ENCODE measurements around the gene ELL2.

- RRBS = 97% methylated on average over 2 of the region's 9 CpGs
Observed at GRCh38 chr5:95669489-95670185, 13.2 kb downstream of the SPATA9 start.

DNA sequence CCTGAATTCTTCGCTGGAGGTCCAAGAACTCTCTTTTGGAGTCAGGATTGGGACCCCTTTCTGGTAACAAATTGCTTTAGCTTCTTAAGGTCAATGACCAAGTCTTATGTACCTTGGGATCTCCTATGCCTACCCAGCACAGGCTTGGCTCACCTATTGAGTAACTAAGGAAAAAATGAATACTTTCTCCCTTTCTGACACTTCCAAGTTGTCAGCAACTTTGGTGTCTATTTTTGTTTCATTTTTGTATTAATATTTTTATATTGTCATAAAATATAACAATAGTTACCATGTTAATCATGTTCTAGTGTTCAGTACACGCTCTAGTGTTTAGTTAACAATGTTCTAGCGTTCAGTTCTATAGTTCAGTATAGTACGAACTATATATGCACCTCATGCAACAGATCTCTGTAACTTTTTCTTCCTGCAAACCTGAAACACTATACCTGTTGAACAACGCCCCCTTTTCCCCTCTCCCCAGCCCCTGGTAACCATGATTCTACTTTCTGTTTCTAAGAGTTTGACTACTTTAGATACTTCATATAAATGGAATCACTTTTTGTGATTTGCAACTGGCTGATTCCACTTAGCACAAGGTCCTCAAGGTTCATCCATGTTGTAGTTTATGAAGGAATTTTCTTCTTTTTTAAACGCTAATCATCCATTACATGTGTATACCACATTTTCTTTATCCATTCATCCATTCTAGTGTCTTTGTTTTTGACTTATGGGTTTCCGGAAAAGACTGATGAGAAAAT, 1.7 kb upstream of the RHOBTB3 start:
- RRBS = no CpG with 5 or more reads among the region's 7 CpGs

- RRBS = no CpG with 5 or more reads among the region's 6 CpGs
Observed at GRCh38 chr5:95736371-95737218, 5.5 kb downstream of the RHOBTB3 start.

GRCh38 chr5:95842982-95843619, 20.6 kb upstream of the GLRX start:
- RRBS = no CpG with 5 or more reads among the region's 11 CpGs

- RRBS = no CpG with 5 or more reads among the region's 6 CpGs
Observed at GRCh38 chr5:95856615-95857076, 34.1 kb upstream of the GLRX start.

DNA sequence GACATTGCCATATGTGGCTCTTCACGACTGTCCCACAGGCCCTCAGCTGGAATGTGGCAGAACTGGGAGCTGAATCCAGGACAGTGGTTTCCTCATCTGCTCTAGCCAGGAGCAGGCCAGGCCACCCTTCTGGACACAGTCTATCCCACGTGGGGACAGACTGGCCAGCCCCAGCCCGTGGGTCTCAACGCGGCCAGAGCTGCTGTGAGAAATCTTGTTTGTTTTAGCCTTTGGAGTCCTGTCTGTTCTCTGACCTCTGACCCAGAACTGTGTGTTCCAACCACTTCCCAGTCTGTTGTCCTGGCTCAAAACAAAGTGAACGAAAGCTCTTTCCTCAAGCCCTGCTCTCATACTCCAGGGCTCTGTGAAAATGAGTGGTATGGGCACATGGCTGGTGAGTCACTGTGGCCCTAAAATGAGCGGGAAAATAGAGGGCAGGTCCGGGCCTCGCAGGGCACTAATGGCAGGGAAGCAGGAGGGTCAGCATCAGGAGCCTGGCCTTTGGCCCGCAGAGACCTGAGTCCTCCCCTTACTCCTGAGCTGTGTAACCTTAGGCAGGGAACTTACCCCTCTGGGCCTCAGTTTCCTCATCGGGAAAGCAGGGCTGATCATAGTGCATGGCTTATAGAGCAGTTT, 34.8 kb upstream of the GLRX start:
- RRBS = no CpG with 5 or more reads among the region's 11 CpGs

DNA sequence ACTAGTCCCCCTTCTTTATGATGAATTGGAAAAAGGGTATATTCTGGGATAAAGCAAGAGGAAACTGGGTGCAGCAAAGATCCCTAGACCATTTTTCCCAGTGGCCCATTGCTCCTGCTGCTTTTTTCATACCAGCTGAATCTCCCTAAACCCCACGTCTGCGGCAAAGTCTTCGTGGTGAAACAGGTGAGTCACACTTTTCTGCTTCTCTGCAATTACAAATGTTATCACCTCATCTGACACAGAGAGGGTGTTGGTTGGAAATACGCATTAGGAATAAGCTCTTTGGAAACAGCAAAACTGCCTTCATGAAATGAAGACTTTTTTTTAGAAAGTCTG, 39.3 kb upstream of the GLRX start:
- RRBS = no CpG with 5 or more reads among the region's 4 CpGs

- RRBS = no CpG with 5 or more reads among the region's 13 CpGs
Observed at GRCh38 chr5:95862624-95863835, 40.5 kb upstream of the GLRX start.

GRCh38 chr5:95955464-95956546, 5.8 kb downstream of the ELL2 start:
- RRBS = no CpG with 5 or more reads among the region's 6 CpGs

DNA sequence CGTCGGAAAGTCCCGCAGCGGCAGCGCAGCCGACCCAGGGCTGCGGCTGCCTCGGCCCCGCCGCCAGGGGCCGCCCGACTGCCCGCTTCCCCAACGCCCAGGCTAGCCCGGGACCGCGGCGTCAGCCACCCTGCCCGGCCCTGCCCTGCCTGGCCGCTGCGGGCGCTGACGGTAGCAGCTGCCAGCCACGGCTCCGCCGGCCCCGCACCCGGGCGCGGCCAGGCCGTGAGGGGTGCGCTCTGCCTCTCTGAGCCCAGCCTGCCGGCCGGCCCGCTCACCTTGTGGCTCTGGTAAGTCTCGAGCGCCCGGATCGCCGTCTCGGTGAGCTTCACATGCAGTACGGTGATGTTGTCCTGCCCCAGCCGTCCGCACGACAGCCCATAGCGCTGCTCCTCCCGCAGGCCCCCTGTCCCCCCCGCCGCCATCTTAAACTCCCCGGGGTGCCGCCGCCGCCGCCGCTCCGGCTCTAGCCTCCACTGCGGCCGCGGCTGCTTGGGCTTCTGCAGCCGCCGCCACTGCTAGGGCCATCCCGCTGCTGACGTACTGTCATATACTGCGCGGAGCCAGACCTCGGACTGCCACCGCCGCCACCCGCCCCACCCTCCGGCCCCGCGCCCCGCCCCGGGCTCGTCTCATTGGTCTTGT, at the start of gene ELL2:
Gene ELL2 (minus strand): TSS at position 555 of the 645 bp plus-strand sequence.
- RRBS = 1% methylated on average over 14 of the region's 75 CpGs

- RRBS = no CpG with 5 or more reads among the region's 3 CpGs
Observed at GRCh38 chr5:96053114-96053869, 91.6 kb upstream of the ELL2 start.

- RRBS = no CpG with 5 or more reads among the region's 2 CpGs
Observed at GRCh38 chr5:96121254-96122044, 159.8 kb upstream of the ELL2 start.

DNA sequence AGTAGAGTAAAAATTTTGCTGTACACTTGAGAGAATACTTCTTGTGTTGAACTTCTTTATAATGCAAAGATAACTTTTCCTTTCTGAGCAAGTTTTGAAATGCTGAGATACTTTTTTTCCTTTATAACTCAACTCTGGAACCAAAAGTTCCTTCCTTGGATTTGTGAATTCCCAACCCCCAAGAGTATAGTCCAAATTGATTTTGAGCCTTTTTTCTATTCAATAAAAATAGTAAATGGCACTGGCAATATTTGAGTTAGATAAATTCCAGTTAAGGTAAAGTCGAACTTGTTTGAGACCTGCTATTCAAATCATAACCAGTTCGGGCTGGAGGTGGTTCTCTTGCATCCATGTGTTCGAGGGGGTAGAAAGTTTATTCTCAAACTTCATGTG, 160.6 kb upstream of the ELL2 start:
- RRBS = no CpG with 5 or more reads among the region's 3 CpGs

DNA sequence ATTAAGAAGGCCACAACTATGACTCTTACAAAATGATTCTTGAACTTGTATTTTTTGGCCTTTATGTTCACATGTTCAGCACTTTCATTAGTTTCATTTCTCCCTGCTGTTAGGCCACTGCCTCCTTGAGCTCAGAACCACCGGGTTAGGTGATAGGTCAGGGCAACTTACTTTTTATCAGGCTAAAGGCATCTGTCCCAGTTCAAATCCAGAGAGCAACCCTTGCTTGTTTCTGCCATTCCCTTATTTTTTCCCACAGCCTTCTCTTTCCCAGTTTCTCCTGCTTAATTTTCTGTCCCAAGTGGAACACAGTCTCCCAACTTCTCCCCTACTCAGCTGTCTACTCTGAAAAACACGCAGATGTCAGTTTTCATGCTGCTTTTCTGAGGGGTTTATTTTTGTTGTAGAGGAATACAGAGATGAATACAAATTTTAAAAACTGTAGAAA, 235.4 kb upstream of the ELL2 start:
- RRBS = no CpG with 5 or more reads among the region's 2 CpGs

- RRBS = no CpG with 5 or more reads among the region's 1 CpG
Observed at GRCh38 chr5:96243140-96243570, 189.9 kb downstream of the PCSK1 start.

DNA sequence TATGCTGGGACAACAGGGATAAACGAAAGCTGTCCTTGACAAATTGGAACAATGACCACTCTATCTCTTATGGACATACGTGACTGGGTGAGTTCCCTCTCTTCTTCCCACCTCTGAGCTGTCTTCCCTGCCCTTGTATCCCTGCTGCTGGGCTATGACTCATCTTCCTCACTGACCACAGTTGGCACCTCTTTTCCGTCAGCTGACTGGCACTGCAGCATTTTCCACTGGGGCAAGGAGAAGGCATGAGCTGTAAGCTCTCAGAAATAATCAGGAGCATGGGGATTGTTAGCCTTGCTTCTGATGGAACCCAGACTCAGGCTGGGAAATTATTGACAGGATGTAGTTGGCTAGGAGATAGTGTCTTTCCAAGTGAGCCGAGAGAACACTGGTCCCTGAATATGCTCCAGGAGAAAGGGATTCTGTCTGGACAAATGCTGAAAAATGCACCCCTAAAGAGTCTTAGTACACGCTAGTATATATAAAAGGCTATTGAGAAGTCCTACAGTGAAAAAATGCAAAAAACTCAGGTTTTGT, 48.6 kb downstream of the PCSK1 start:
- RRBS = no CpG with 5 or more reads among the region's 5 CpGs

GRCh38 chr5:96614178-96614868, 47.9 kb upstream of the CAST start:
- RRBS = no CpG with 5 or more reads among the region's 6 CpGs

DNA sequence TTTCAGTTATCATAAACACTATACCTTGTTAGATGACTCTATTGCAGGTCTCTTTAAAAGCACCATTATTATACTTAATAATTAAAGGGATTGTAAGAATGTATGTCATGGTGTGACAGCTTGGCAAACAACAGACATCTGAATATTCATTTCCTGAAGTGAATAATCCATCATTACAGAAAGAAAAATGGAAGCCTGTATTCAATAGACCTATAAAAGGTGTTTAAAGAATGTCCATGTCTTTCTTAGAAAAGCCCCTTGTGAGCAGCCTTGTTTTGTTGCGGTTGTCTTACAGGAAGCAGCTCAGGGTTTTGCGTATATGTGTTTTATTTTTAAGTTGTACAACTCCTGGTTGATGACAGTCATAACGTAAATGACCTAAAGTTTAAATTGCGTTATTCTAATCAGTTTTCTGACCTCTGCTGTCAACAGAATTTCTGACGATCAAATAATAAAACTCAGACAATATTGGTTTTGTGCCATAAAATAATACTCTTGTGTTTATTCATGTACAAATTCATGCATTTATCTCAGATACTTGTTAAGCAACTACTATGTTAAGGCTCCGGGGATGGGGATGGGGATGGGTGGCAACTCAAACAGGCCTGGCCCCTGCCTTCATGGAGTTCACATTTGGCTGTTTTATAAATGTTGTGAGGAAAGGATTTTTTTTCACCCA, 53.9 kb downstream of the CAST start:
- RRBS = no CpG with 5 or more reads among the region's 6 CpGs

- RRBS = no CpG with 5 or more reads among the region's 8 CpGs
Observed at GRCh38 chr5:96718531-96719065, 56.4 kb downstream of the CAST start.